ENCODE measurements around the genes PGLYRP1 and CCDC8.

DNA sequence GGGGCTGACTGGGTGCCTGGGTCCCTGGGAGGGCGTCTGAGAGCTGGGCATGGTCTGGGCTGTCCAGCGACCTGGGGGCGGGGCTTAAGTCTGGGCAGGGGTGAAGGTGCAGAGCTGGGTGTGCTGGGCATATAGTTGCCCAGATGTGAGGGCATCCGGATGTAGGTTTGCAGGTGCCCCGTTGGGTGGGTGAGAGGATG, 13.8 kb downstream of the MARK4 start:
- RAMPAGE, long total RNA = no peak
- RRBS = 91% methylated on average over 2 of the region's 5 CpGs

DNA sequence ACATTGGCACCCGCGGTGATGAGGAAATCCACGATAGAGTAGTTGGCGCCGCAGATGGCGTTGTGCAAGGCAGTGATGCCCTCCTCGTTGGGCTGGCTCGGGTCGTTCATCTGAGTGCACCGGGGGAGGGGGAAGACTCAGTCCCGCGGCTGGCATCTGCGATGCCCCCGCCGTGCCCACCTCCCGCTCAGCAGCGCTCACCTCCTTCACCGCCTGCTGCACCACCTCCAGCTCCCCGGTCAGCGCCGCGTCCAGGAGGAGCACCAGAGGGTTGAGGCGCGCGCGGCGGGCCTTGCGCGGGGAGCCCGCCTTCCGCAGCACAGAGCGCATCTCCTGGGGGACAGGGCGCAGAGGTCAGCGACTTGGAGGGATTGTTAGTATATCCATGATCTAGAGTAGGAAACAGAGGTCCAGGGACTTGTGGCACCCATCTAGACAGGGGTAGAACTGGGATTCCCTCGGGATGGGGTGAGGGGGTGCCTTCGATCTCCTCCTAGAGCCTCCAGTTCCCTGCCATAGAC, 15.5 kb upstream of the ERCC2 start:
- RAMPAGE, long total RNA = no peak
- RRBS = no CpG with 5 or more reads among the region's 36 CpGs

GRCh38 chr19:45403344-45404526, 1.1 kb downstream of the PPP1R13L start:
- RAMPAGE, long total RNA = no peak
- RRBS = no CpG with 5 or more reads among the region's 30 CpGs

DNA sequence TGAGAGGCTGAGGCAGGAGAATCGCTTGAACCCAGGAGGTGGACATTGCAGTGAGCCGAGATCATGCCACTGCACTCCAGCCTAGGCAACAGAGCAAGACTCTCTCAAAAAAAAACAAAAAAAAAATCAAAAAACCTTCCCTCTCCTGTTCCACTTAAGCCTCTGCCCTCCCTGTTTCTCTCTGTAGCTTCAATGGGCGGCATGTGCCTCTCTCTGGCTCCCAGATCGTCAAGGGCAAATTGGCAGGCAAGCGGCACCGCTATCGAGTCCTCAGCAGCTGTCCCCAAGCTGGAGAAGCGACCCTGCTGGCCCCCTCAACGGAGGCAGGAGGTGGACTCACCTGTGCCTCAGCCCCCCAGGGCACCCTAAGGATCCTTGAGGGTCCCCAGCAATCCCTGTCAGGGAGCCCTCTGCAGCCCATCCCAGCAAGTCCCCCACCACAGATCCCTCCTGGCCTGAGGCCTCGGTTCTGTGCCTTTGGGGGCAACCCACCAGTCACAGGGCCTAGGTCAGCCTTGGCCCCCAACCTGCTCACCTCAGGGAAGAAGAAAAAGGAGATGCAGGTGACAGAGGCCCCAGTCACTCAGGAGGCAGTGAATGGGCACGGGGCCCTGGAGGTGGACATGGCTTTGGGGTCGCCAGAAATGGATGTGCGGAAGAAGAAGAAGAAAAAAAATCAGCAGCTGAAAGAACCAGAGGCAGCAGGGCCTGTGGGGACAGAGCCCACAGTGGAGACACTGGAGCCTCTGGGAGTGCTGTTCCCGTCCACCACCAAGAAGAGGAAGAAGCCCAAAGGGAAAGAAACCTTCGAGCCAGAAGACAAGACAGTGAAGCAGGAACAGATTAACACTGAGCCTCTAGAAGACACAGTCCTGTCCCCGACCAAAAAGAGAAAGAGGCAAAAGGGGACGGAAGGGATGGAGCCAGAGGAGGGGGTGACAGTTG, 1.8 kb downstream of the POLR1G start:
- RAMPAGE, long total RNA = no peak
- RRBS = no CpG with 5 or more reads among the region's 17 CpGs

GRCh38 chr19:45563952-45564666, 20.5 kb downstream of the OPA3 start:
- RAMPAGE, long total RNA = no peak
- RRBS = no CpG with 5 or more reads among the region's 6 CpGs

DNA sequence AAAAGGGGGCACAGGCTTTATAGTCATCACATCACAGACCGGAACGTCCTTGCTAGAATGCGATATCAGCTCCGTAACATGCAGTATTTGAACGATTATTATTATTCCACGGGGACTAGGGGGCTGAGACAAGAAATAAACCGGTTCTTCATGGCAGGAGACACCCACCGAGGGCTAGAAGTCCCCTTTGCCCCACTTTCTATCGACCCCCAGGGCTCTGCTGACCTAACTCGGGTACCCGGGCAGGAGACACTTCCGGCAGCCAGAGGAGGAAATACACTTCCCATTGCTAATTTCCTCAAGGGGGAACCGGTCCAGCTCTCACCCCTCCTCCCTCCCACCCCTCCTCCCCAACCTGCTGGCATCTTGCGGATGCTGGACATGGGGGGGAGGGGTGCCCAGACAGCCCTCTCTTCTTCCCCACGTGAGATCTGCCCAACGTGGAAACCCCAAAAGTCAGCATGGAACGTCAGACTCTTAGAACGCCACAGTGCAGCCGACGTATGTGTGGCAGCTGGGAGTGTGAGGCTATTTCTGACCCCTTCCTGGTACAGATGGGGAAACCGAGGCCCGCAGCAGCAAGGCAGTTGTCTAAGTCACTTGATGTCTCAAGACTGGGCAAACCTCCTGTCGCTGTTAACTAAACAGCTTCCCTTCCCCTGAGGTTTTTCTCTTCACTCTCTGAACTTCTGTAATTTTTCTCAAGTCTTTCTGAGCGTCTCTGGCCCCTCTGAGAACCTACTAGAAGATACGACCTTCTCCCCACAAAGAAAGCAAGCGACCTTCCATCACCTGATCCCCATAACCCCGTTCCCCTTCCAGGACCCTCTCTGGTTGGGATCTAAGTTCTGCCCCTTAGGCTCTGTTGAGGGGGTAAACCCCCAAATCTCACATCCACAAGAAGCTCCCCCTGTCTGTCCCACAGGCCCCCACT, 3.6 kb downstream of the GPR4 start:
- RAMPAGE, long total RNA = no peak
- RRBS = 8% methylated on average over 9 of the region's 27 CpGs

DNA sequence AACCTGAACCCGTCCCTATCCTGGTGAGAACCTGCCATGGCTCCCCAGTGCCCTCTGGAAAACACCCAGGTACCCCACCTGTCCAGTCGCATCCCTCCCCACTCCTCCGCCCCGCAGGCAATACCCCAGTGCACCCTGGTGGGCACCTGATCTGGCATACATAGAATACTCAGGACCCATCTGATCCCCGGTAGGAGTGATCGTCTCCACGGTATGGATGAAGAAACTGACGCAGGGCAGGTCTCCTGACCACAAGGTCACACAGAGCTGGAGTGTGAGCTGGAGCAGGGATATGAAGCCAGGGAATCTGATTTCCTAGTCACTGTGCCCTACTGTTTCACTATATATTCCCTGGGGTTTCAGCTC, 12.7 kb downstream of the FBXO46 start:
- RAMPAGE, long total RNA = no peak
- RRBS = no CpG with 5 or more reads among the region's 8 CpGs

DNA sequence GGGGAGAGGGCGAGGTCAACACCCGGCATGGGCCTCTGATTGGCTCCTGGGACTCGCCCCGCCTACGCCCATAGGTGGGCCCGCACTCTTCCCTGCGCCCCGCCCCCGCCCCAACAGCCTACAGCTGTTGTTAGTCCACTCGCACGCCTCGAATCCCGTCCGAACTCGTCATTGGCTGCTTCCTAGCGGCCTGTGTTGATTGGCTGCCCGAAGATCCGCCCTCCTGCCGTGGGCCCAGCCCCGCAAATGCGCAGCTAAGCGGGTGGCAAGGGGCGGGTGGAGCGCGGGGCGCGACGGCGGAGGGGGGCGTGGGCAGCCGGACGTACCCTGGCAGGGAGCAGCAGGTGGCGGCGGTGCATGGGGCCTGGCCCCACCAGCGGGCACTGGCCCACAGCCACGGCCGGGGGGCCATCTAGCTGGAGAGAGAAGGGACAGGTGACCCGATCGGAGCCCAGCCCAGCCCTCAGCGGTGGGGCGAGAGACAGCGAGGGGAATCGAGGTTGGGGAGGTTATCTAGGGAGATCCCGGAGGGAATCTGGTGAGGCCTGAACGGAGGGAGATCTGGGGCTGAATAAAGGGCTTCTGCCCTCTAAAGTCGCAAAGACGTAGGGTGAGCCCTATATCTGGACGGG, 1.7 kb upstream of the SIX5 start:
- RAMPAGE, long total RNA = no peak
- RRBS = 3% methylated on average over 7 of the region's 48 CpGs

DNA sequence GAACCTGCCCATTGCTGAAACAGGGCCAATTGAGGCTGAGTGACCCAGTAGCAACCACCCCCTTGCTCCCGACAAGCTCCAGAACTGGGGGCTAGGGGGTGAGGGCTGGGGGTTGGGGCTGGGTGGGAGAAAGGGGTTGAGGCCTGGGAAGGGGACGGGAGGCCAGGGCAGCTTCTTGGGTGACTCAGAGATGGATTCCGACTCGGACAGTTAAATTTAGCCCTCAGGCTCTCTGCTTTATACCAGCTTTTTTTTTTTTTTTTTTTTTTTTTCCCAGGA, 386 bp upstream of the DMPK start:
- RAMPAGE, long total RNA = no peak
- RRBS = no CpG with 5 or more reads among the region's 4 CpGs

GRCh38 chr19:45877980-45878902, 7.7 kb downstream of the IRF2BP1 start:
- RAMPAGE, long total RNA = no peak
- RRBS = no CpG with 5 or more reads among the region's 16 CpGs

GRCh38 chr19:45999295-46000506, 4.4 kb downstream of the CCDC61 start:
- RAMPAGE, long total RNA = no peak
- RRBS = no CpG with 5 or more reads among the region's 33 CpGs

GRCh38 chr19:46022822-46023153, at the start of gene PGLYRP1:
PGLYRP1 (minus strand) TSS chr19:46023053.
- RAMPAGE, long total RNA = no peak
- RRBS = 3% methylated on average over 5 of the region's 20 CpGs

GRCh38 chr19:46185074-46185410, 37.0 kb downstream of the IGFL2 start:
- RAMPAGE, long total RNA = no peak

DNA sequence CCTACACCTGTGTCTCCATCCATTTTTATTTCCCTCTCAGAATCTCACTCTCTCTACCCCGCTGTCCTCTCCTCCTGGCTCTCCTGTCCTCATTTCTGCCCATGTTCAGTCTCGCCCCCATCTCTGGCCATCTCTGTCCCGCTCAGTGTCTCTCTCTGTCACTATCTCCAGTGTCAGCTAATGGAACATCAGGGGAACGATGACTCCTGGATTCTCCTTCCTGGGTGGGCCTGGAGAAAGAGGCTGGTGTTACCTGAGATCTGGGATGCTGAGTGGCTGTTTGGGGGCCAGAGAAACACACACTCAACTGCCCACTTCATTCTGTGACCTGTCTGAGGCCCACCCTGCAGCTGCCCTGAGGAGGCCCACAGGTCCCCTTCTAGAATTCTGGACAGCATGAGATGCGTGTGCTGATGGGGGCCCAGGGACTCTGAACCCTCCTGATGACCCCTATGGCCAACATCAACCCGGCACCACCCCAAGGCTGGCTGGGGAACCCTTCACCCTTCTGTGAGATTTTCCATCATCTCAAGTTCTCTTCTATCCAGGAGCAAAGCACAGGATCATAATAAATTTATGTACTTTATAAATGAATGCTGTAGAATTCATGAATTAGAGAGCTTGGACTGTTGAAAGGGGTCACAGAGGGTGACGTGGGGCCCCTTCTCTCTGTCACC, 1.2 kb downstream of the IGFL1 start:
- RAMPAGE, long total RNA = no peak
- RRBS = no CpG with 5 or more reads among the region's 7 CpGs

- RAMPAGE, long total RNA = no peak
- RRBS = 63% methylated on average over 10 of the region's 22 CpGs
Observed at GRCh38 chr19:46297866-46298681, 1.2 kb downstream of the HIF3A start.

DNA sequence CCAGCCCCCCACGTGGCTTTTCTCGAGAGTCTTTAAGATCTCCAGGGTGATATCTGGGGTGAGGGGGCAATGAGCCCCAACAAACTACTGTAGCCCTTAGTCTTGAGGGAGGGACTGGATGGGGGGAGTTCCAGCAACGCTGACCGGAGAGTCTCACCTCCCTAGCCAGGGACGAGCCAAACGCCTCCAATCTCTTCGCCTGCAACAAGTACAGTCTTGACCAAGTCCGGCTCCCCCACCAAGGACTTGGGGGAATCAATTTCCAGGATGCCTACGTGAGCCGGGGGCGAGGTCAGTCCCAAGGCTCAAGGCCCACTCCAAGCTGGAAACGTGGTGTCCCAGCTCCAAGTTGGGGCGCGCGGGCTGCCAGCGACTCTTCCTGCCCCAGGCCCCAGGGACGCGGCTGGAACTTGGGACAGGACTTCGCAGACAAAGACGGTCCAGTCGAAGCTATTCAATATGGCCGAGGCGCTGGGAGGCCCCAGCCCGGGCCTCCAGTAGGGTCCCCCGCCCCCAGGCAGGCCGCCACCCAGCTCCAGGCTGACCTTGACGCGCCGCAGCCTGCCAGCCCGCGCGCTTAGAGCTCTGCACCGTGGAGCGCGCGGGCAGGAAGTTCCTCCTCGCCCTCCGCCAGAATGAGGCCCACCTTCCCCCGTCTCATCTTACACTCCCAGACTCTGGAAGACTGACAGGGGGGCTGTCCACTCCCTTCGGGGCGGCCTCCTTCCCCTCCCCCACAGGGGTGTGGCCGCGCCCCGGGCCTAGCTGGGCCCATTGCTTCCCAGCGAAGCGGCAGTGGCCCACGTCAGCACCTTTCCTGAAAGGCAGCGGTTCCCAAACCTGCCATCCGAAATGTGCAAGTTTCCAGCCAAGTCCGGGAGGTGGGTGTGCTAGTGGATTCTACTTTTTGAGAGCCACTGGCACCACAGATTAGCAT, at the start of gene CCDC8:
Gene CCDC8, minus strand, starts transcription at position 589 of the 937 bp plus-strand sequence.
- RAMPAGE, long total RNA = no peak
- RRBS = 2% methylated on average over 6 of the region's 50 CpGs

DNA sequence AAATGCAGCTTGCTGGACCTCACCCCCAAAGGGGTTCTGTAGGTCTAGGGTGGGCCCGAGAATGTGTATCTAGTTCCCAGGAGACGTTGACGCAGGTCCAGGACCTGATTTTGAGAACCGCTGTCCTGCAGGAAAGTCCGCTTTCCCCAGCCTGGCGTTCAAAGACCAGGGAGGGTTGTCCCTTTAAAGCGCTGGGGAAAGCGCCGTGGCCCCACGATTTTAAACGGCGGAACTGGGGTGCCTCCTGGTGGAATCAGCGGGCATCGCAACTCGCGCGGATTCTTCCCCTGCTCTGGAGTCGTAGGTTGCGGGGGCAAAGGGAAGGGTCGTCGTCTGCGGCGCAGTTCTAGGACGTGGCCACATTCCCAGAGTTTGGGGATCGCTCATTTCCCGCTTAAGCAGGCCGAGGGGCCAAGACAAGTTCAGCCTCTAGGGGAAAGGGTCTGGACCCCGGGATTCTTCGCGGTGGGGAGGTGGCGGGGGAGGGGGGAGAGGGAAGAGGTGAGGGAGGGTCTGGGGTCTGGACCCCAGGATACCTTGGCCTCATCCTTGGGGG, 7.8 kb downstream of the PNMA8B start:
- RAMPAGE, long total RNA = no peak
- RRBS = no CpG with 5 or more reads among the region's 31 CpGs

DNA sequence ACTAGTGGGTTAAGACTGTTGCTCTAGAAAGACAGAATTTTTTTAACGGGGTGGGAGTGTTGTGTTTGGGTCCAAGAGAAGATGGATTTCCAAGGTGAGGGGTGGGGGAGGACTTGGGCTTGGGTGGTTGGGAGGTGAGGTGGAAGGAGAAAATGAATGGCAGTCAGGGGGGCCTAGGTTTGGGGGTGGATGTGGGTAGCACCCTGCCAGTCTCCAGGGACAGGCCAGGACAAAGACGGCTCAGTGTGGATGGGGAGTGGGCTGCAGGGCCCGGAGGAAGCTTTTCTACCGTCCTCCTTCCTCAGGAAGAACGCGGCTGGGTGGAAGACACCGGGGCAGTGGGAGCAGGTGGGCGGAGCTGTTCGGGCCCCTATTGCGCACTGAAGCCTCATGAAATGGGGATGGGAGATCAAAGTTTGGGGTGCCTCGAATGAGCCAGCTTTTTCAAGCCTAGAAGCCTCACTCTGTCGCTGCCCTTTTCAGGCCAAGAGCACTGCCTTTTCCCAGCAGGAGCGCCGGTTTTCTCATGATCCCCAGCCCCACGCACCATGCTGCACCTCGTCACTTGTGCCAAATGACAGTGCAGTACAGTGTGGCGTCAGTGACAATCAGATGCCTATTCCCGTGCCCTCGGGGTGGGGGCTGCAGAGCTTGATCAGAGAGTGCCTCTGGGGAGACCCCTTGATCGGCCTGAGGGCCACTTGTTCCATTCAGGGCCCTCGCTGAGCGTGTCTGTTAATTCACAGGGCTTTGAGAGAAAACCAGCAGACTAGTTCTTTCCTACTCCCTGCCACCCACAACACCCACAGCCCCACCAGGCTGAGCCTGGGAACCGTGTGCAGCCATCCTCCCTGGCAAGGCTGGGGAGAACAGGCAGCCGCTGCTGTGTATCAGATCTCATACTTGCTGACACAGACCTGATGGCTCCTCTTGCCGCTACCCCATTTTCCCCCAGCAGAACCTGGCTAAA, 1.4 kb downstream of the CALM3 start:
- RAMPAGE, long total RNA = no peak
- RRBS = 2% methylated on average over 5 of the region's 25 CpGs

GRCh38 chr19:46770977-46771280, 17.5 kb downstream of the SLC1A5 start:
- RAMPAGE, long total RNA = no peak
- RRBS = no CpG with 5 or more reads among the region's 4 CpGs

DNA sequence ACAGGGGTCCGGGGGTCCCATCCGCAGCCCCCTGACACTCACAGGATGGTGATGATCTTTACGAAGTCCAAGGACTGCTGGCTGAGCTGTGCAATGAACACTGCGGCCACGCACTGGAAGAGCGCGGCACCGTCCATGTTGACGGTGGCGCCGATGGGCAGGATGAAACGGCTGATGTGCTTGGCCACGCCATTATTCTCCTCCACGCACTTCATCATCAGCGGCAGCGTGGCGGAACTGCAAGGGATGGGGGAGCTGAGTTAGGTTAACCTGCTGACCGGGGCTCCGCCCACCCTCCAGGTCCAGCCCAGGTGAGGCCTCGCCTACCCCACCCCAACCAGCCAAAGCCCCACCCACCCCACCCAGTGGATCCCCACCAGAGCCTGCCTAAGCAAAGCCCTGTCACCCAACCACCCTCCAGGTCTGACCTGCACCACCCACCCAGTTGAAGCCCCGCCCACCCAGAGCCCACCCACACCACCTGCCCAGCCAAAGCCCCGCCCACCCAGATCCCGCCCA, 11.2 kb downstream of the SLC1A5 start:
- RAMPAGE, long total RNA = no peak
- RRBS = no CpG with 5 or more reads among the region's 23 CpGs